ENCODE data around the gene EIF2S1.

DNA sequence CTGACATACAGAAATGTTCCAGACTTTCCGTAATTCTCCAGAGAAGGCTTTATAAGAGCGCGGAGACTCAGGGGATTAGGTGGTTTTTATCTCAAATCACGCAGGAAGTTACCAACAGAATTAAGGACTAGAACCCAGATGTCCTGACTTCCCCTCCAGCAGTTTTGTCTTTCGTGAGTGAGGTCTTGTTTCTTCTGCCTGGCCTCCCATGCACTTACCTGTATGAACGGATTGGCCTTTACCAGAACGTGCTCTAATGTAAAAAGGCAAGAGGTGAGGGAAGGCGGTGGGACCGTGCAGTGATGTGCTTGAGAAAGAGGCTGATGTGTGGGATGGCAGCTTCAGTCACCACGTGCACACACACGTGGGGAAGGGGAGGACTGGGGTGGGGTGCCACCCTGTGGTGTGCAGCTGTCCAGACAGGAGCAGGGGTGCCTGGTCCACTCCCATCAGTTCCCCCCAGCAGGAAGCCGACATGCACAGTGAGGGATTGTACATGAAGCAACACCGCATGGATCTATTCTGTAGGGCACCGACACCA, 59.4 kb downstream of the PLEKHG3 start:
- PRO-cap, 7 experiments = no peak in any of the 7 experiments

DNA sequence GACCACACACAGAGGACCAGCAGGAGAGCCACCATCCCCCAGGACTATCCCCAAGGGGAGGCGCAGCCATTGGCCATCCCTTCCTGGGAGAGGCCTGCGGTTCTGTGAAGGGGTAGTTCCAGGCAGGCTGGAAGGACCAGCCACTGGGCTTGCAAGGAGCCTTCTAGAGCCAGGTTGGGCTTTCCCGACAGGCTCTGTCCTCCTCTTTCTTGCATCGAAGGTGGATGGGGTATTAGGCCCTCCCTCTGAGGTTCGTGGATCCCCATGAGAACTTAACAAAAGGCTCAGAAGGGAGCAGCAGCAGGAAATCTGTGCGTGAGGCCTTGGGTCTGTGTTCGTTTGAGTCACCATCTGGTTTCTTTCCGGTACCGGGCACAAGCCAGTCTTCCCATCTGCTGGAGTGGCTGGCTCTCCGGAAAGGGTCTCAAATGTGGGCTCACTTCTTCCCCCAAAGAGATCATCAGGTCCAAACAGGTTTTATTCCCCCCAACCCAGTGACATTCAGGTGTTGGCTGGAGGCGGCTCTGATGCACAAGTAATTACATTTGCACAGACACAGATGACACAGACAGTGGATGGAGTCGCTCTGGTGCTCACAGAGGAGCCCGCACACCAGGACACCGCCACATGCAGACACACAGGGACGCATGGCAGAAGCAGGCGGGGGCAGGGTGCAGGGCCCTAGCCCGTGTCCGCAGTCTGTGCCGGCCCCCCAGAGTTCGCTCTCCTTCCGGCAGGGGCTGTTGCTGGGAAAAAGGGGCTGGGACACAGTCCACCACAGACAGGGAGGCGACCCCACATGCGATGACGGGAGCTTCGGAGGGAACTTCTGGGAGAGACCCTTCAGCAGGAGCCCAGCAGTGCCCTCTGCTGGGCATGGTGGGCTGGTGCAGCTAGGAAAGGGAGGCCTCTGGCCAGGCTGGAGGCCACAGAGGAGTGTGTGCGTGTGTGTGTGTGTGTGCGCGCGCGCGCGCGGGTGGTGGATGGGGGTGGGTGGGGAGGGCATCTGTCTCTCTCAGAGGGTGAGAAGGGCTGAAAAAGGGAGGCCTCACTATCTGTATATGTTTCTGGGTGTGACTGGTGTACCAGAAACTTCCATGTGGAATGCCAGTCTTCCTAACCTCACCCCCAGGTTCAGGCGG, 60.2 kb downstream of the PLEKHG3 start:
- PRO-cap, 7 experiments = no peak in any of the 7 experiments

DNA sequence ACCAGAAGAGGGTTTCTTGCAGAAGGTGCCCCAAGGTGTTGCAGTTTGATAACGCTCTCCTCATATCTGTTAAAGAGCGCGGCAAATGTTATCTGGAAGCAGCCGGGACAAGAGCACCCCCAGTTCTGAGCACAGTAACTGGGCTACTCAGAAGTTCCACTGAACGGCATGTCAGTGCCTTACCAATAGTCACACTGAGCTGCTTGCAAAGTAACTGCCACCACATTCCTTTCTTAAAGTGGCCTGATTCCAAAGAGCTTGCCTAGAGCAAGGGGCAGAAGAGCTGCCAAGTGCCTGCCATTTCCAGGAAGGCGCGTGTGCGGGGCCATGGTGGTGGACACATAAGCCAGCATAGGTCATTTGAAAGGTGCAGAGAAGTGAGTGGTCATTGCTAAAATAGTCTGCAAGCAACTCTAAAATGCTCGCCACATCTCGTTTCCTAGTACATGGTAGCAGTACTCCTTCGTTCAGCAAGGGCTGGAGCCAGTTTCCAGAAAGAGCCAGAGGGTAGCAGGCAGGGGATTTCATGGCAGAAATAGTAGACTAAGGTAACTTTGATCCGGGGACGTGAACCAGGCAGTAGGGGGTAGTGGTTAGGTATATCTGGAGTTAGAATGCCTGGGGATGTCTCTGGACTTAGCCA, 37.8 kb downstream of the SPTB start:
- PRO-cap, 7 experiments = no peak in any of the 7 experiments

GRCh38 chr14:65073639-65074154, 28.6 kb downstream of the MAX start:
- PRO-cap, 7 experiments = no peak in any of the 7 experiments

DNA sequence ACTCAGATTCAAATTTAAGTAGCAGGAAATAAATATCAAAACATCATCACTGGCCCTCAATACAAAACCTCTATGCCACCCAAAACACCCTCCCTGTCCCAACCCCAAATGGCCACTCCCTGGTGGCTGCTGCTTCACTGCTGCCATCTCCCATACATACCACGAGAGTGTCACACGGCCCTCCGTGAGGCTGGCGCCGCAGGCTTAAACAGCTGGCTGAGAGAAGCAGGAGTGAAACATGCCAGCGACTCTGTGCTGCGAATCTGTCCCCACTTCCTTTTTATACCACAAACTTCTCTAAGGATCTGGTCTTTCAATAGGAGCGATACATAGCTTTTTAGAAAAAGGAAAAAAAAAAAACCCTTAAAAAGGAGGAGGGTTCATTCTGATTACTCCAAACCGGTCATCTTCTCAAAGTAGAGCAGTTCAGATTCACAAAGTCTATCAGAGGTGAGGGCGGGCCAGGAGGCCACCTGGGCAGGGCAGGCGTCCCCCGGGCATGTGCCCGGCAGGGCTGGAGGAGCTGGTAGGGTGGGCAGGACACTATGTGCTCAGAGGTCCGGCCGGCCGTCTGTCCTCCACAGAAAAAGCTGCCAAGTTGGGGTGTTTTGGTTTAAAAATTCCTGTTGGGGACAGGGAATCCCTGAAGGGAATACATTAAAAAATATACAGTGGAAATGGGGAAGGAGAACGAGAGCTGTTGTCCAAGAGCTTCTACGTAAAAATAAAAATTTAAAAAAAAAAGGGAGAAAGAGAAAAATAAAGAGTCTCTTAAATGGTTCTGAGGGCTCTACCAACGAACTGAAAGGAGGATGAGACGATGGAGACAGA, 26.5 kb downstream of the MAX start:
- PRO-cap, 7 experiments = no peak in any of the 7 experiments

GRCh38 chr14:65236396-65236770, 134.1 kb upstream of the MAX start:
- PRO-cap, 7 experiments = no peak in any of the 7 experiments

- PRO-cap, 7 experiments = no peak in any of the 7 experiments
Measured at GRCh38 chr14:65334647-65335399, 77.7 kb upstream of the FUT8 start.

GRCh38 chr14:66013064-66013619, 473.0 kb upstream of the CCDC196 start:
- PRO-cap, 7 experiments = no peak in any of the 7 experiments

- PRO-cap, 7 experiments = no peak in any of the 7 experiments
Measured at GRCh38 chr14:66280927-66281345, 205.2 kb upstream of the CCDC196 start.

GRCh38 chr14:66422552-66422885, 63.7 kb upstream of the CCDC196 start:
- PRO-cap, 7 experiments = no peak in any of the 7 experiments

DNA sequence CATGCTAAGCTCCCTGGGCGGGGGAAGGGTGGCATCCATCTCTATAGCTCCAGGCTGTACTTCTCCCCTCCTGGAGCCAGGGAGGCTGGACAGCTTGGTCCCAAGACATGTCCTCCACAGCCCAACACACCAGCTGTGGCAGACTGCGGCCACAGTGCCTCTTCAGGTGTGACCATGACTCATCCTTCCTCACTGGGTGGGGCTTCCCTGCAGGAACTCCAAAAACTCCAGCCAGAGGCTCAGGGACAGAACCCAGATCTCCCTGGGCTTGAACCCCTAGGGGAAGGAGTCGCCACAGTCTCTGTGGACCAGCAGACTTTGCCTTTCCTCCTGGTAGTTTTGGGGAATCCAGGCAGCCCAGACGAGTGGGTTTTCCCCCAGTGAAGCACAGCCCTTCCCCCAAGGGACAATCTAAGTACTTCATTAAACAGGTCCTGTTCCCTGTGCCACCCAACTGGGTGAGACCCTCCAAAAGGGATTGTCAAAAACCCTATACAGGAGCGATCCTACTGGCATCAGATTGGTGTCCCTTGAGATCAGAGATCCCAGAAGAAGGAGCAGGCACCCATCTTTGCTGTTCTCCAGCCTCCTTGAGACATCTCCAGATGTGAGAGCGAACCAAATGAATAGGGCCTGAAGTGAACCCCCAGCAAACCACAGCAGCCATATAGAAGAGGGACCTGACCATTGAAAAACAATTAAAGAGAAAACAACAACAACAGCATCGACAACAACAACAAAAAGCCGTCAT, 194.1 kb downstream of the GPHN start:
- PRO-cap, 7 experiments = no peak in any of the 7 experiments

DNA sequence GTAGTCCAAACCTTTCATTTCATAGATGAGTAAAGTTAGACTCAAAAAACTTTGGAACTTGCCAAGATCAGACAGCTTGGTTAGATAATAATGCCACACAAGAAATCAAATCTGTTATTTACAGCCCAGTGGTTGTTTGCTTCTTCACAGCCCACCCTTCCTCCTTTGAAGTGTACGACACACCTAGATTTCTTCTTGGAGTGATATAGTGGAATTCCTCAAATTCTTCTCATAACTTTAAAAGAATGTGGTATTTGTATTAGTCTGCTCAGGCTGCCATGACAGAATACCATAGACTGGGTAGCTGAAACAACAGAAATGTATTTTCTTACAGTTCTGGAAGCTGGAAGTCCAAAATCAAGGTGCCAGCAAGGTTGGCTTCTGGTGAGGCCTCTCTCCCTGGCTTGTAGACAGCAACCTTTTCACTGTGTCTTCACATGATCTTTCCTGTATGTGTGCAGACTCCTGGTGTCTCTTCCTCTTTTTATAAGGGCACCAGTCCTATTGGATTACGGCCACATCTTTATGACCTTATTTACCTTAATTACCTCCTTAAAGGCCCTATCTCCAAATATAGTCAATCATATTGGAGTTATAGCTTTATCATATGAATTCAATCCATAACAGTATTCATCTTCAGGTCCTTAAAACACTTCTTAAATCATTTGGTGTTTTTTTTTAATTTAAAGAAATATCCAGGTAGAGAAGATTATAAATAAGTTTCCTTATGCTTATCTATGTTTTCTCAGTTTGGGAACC, 21.3 kb upstream of the GARIN2 start:
- PRO-cap, 7 experiments = no peak in any of the 7 experiments

GRCh38 chr14:67360136-67360643, at the start of gene EIF2S1:
TSS of gene EIF2S1 (plus strand) at chr14:67360328.
- PRO-cap, 7 experiments = peak in 7 of 7 experiments; most common plus-strand start chr14:67360358 (in 7); most common minus-strand start chr14:67360267 (in 7)

- PRO-cap, 7 experiments = no peak in any of the 7 experiments
Measured at GRCh38 chr14:67653480-67654218, 20.8 kb downstream of the VTI1B start.

DNA sequence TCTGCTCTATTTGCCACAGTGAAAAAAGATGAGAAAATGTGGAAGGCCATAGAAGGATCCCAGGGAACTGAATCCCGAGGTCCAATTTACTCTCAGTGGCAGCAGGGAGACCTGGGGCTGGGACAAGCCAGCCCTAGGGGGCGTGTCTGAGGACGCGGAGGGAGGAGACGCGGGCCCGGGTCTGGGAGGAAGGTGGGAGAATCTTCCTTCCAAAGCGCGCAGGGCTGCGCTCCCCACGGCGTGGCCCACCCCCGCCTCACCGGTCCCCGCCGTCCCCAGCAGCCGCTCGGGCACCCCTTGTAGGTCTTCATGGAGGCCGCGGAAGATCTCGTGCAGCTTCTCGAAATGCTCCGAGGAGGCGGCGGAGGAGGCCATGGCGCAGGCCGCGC, 323 bp downstream of the VTI1B start:
- PRO-cap, 7 experiments = peak in 3 of 7 experiments; most common plus-strand start position 163 of the sequence (in 2)

DNA sequence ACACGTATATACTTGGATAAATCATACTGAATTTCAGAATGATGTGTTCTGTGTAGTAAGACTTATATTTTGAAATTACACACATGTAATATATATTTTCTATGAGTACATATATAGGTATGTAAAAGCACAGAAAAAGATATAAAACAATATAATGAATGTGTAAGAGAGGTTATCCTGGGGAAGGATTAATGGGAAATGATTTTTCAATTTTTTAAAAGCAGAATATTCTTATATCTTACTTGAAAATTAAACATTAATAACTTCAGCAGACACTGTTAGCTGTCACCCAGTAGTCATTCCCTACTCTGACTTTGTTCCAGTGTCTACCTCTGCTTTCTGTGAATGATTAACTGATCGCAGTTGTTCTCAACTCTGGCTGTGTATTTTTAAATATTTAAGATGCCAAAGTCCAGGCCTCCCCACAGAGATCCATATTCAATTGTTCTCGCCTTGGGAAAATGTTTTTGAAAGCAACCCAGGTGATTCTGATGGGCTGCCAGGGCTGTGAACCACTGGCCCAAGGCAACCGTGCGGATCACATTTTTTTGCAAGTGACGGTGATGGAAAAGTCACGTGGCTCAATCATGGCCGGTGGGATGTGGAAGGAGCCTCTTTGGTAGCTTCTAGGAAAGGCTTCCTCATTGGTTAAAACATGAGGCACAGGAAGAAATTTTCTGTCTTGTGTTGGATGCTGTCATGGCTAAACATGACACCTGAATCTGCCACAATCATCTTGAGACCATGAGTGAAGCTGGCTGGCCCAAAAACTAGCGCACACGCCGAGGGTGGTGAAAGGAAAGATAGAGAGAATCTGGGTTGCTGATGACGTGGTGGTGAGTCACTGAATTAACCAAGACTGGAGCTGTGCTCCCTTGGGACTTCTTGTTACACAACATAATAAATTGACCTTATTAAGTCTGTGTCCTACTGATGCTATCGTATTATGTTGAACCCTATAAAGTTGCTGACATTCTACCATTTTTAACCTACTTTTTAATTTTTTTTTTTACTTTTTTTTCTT, 37.1 kb downstream of the RDH12 start:
- PRO-cap, 7 experiments = no peak in any of the 7 experiments

GRCh38 chr14:68229830-68230319, 410.3 kb downstream of the RAD51B start:
- PRO-cap, 7 experiments = no peak in any of the 7 experiments

DNA sequence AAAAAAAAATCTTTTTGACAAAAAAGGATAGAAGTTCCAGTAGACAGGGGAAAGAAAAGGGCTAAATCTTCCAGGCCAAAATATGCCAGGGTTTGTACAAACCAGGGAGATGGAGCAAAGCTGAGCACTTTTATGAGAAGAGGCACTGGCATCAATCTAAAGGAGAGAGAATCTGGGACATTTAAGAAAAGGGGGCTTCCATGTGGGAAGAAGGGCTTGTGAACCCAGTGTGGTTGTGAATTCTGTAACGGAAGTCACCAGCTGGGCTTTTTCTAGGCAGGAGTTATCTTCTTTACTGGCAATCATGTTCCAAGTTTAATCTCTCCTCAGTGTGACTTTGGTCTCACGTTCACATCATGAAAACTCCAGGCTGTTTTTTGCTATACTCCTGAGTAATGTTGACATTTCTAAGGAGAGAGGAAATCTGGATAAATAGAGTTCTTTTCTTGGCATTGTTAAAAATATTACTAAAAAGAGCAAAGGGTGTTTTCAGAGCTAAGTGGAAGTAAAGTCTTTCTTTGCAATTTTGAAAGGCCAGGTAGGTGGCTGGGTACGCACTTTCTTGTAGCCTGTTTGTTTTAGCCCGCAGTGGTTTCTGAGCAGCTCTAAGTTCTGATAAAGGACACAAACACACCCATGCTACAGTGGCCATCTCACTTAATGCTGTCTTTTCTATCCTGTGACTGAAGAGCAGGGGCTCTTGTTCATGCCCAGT, 426.9 kb downstream of the RAD51B start:
- PRO-cap, 7 experiments = no peak in any of the 7 experiments

DNA sequence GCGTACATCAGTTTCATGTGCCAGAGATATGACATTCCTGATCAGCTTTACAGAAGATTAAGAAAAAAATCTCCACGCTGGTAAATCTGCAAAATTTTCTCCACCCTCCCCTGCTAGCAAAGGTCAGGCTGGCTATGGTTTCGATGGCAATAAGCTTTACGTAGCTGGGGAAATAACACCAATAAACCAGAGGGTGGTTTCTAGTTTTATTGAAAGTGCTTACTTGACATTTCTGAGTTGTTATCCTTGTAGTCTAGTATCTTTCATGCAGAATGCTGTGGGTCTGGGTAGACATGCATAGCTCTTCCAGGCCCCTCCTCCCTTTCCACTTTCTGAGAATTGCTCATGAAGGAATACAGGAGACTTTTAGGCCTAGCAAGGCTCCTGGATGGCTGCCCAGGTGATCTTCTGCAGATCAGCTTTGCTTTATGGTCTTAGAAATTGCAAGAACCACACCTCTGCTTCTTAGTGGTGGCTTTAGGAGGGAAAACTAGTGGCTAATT, 472.8 kb downstream of the RAD51B start:
- PRO-cap, 7 experiments = peak in 4 of 7 experiments; most common plus-strand start position 270 of the sequence (in 4)

GRCh38 chr14:68307843-68308239, 485.0 kb downstream of the ZFP36L1 start:
- PRO-cap, 7 experiments = no peak in any of the 7 experiments